ENCODE measurements around a stretch of chr13.

DNA sequence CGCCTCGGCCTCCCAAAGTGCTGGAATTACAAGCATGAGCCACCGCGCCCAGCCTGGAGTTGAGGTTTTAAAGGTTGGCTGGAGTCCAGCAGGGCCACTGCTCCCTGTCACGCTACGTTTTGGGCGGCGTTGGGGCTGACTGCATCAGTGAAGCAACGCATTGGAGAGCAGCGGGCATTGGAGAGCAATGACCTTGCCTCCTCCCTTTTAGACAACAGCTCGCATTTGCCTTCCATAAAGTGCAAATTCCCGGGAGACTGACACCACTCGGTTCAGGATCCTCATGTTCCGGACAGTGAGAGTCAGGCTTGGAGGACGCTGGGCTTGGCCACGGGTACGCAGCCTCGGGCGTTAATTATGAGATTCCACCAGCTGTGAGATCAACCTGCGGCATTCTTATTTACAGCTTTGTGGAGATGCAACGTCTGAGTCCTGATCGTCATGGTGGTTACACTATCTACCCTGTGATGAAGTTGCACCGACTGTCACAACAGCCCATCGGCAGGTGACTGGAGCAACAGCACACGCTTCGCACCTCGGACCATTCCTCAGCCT, 63.0 kb upstream of the C13orf46 start:
- PRO-cap, 4 experiments: no peak in any of the 4 experiments
- RAMPAGE, long total RNA, 4 experiments: no peak in any of the 4 experiments

DNA sequence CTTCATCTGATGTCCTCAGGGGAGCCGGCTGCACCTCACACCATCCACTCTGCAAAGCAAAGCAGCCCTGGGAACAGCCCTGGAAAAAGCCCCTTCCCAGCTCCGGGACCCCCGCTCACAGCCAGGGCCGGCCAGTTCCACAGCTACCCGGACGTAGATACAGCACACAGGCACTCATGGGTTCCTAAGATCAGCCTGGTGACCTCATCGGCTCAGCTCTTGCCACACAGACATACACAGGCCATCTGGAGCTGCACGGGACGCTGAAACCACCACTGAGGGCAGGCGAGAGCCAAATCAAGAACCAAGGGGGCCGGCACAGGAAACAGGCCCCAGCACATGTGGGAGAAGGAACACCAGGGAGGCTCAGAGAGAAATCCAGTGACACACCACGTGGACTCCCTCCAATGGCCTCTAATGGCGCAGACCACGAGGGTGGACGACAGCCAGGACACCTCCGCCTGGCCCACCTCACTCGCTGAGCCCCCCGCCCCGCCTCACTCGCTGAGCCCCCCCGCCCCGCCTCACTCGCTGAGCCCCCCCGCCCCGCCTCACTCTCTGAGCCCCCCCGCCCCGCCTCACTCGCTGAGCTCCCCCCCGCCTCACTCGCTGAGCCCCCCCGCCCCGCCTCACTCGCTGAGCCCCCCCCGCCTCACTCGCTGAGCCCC, 69.6 kb upstream of the C13orf46 start:
- PRO-cap, 4 experiments: no peak in any of the 4 experiments
- RAMPAGE, long total RNA, 4 experiments: no peak in any of the 4 experiments

DNA sequence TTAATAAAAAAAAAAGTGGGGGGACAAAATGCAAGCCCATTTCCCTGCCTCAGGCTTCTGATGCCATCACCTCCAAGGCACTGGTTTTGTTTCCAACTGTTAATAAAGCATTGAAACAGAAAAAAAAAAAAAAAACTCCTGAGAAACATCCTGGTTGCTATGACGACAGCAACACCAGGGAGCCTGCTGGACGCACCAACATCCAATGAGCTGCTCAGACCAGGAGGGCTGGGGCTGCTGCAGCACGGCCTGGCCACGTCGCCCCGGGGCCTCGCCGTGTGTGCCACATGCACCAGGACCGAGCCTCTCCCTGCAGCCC, 54.6 kb downstream of the RASA3 start:
- PRO-cap, 4 experiments: no peak in any of the 4 experiments
- RAMPAGE, long total RNA, 4 experiments: no peak in any of the 4 experiments

- PRO-cap, 4 experiments: no peak in any of the 4 experiments
- RAMPAGE, long total RNA, 4 experiments: no peak in any of the 4 experiments
Observed at GRCh38 chr13:114112710-114113420, 19.6 kb downstream of the RASA3 start.

GRCh38 chr13:114122129-114122675, 10.2 kb downstream of the RASA3 start:
- PRO-cap, 4 experiments: peak in 1 of 4 experiments; most common plus-strand start chr13:114122504 (in 1)
- RAMPAGE, long total RNA, 4 experiments: no peak in any of the 4 experiments

DNA sequence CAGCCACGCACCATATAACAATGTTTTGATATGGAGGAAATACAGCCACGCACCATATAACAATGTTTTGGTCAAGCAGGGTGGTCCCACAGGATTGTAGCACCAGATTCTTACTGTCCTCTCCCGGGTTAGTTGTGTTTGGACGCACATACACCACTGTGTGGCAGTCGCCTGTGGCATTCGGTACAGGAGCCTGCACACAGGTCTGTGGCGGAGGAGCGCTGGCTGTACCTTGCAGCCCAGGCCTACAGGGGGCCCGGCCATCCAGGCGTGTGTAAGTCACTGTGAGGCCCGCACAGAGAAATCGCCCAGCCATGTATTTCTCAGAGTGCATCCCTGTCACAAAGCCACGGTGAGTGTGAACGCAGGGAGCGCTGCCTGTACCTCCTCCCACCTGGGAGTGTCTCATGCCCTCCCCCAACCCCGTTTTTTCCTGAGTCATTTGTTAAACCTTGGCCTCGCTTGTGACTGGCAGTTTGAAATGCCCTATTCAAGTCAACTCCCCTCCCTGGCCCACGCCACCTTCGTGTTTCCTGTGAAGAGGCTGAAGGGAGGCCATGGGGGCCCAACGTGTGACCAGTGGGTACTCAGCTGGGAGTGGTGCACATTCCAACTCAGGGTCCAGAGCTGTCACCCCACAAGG, 11.4 kb upstream of the RASA3 start:
- PRO-cap, 4 experiments: no peak in any of the 4 experiments
- RAMPAGE, long total RNA, 4 experiments: no peak in any of the 4 experiments

- PRO-cap, 4 experiments: no peak in any of the 4 experiments
- RAMPAGE, long total RNA, 4 experiments: no peak in any of the 4 experiments
Observed at GRCh38 chr13:114167903-114168289, 11.2 kb upstream of the CFAP97D2 start.

DNA sequence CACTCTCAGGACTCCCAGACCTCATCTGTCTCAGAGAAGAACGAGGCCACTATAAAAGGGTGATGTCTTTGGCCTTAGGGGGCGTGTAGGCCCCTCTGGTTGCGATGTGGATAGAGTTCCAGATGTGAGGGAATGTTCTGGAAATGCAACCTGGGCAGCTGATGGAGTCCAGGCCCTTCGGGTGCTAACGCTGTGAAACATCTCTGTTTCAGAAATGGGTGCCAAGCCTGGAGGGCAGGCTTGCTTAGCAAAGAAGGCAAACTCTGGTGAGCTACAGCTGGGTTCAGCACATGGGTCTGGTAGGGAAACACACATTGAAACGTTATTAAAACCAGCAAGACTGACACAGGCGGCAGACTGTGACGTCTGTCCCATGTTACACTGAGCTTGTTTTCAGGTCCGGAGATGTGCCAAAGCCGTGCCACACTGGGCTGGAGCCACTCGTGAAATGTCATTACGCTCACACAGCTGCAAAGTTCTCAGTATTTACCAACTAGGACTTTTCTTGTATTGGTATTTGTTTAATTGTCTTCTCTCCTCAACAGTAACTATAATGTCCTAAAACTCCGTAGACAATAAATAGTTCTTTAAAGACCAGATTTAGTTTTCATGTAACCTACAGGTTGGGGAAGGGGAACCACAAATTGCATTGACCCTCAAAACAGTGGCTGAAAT, 8.5 kb upstream of the CDC16 start:
- PRO-cap, 4 experiments: no peak in any of the 4 experiments
- RAMPAGE, long total RNA, 4 experiments: no peak in any of the 4 experiments

DNA sequence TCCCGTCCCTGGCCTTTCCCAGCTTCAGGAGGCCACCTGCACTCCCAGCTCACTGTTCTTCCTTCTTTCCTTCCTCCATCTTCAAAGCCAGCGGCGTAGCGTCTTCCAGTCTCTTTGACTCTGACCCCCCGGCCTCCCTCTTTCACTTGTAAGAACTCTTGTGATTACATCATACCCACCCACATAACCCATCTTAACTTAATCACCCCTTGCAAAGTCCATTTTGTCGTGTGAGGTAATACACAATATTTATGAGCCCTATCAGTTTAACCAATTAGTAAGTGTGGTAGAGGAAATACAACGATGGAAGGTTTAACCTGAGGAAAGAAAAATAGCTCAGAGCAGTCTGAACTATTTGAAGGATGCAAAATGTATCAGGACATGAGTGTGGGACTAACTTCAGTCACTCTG, 4.5 kb upstream of the CDC16 start:
- PRO-cap, 4 experiments: no peak in any of the 4 experiments
- RAMPAGE, long total RNA, 4 experiments: no peak in any of the 4 experiments

GRCh38 chr13:114281711-114282284, 397 bp downstream of the UPF3A start:
- PRO-cap, 4 experiments: peak in 4 of 4 experiments; most common plus-strand start chr13:114282151 (in 3); most common minus-strand start chr13:114281751 (in 2)
- RAMPAGE, long total RNA, 4 experiments: start-site peak on the plus strand in 4 of 4 experiments, at chr13:114281912-114282061 at its widest, 132 to 407 reads per replicate

DNA sequence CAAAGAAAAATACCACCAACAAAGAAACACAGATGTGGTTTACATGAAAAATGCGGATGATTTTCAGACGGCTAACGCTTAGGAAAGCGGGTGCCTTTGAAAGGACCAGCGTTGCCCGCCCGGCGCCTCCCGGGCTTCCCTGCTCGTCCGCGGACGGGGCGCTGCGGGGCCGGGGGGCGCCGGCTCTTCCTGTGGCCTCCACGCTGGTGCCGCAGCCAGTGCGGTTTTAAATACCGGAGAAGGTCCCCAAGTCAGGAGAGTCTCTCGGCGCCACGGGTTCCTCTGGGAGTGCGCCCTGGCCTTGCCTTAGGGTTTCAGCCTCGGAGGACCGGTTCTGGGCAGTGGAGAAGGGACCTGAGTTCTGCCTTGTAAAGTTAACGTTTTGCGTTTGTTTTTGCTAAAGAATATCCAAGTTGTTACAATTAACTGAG, 899 bp downstream of the UPF3A start:
- PRO-cap, 4 experiments: no peak in any of the 4 experiments
- RAMPAGE, long total RNA, 4 experiments: start-site peak on the plus strand in 4 of 4 experiments, centred at positions 115 to 130 of the sequence, 15 to 31 reads per replicate

- PRO-cap, 4 experiments: no peak in any of the 4 experiments
- RAMPAGE, long total RNA, 4 experiments: no peak in any of the 4 experiments
Observed at GRCh38 chr13:114282716-114283129, 1.3 kb downstream of the UPF3A start.

DNA sequence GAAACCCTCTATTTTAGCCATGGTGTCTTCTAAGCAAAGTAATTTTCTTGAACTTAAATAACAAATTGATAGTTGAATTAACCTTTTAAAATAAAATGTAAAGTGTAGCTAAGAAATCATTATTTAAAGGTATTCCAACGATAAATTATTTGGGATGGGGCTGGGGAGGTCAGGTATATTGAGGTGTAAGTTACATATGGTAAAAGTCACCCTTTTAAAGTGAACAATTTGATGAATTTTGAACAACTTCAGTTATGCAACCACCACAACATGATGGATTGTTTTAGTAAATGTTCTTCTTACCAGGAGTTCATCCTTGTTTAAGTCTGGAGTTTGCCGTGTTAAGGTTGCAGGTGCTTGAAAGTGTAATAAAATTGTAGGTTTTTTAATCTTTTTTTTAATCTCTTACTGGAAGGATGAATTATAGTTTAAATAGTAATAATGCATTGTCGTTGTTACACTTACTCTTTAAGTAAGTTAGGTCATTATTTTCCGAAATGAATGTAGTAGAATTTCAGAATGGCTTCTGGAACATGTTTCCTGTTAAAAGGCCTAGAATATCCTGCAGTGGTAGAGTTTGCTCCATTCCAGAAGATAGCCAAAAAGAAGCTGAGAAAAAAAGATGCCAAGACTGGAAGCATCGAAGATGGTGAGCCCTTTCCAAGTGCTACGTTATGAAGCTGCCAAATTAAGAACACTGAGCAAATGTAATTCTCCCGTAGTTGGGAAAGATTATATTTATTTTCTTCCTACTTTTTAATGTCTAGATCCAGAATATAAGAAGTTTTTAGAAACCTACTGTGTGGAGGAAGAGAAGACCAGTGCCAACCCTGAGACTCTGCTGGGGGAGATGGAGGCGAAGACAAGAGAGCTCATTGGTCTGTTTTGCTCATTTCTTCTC, 4.6 kb downstream of the UPF3A start:
- PRO-cap, 4 experiments: no peak in any of the 4 experiments
- RAMPAGE, long total RNA, 4 experiments: no peak in any of the 4 experiments

Measured in spleen (tissue), 7 donors.